ENCODE measurements around the genes KIAA0408 and TMEM244.

- PRO-cap: no peak
- RAMPAGE, long total RNA, 2 experiments: no peak in any of the 2 experiments
Observed at GRCh38 chr6:126063260-126064083, 77.1 kb downstream of the TRMT11 start.

GRCh38 chr6:127121239-127121874 lies 2.9 kb downstream of the RSPO3 start:
- PRO-cap: no peak
- RAMPAGE, long total RNA, 2 experiments: no peak in any of the 2 experiments

DNA sequence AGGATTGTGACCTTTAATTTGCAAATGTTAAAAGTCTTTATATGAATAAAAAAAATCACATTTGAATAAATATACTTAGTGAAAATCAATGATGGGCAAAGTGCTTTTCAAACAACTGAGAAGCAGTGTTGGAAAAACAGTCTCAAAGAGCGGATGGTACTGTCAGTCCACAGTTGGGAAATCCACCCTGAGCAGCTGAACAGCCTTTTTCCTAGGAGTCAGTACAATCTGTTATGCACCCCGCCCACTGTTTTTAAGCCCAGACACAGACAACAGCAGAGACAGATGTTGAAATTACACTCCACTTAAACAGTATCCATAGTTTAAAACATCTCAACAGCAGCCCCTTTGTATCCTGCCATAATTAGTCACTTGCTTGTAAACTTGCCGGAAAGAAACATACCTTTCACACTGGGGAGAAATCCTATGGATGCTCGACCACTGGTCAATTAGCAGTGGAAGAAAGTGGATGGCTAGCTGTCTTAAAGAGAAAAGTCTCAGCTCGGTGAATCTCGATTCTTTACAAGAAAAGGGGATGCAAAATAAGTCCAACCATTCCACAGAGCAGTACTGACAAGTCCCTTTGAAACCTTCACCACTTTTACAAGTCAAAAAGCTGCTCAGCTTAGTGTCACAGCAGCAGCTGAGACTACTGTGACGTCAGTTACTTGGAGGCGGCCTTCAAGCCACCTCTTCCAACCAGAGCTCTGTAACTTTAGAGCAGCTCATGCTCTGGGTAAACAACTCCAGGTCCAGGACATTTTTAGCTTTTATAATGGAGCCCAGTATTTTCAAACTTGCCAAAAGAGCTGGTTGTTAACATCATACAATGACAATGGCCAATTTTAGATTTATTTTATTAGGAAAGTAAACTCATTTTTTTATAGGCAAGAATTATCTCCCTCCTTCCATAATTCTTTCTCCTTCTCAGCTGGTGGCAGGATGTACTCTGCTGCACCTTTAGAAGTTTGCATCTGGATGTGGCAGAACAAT lies at the start of gene KIAA0408:
Gene KIAA0408 (minus strand): TSS at position 618 of the 993 bp plus-strand sequence.
- PRO-cap: no peak
- RAMPAGE, long total RNA, 2 experiments: no peak in any of the 2 experiments

GRCh38 chr6:127922054-127922405 lies 21.2 kb upstream of the THEMIS start:
- PRO-cap: no peak
- RAMPAGE, long total RNA, 2 experiments: no peak in any of the 2 experiments

- PRO-cap: no peak
- RAMPAGE, long total RNA, 2 experiments: no peak in any of the 2 experiments
Observed at GRCh38 chr6:127971783-127972610, 71.1 kb upstream of the THEMIS start.

DNA sequence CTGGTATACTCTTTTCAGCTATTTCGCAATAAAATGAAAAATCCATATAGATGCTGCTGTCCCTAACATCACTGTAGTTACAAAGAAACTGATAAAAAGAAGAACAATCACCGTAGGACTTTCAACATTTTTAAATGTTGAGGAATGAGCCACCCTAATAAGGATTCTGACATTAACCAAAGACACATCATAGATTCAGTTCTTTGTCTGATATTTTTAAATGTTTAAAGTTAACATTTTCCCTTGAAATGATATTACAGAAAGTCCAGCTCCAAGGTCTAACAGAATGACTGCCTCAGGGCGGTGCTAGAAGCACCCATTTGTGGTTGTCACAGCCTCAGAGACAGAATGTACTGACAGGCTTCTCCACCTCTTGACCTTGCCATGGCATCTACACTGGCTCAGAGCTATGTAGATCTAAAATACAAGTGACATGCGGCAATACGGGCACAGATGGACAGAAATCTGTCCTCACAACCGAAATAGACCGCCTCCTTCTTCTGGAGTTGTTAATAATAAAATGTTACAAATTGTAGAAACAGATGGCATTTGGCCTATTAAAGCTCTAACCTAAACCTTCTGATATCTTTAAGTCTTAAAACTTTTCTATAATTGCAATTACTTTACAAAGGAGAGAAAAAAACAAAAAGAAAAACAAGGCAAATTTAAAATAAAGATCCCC lies 167.2 kb upstream of the THEMIS start:
- PRO-cap: no peak
- RAMPAGE, long total RNA, 2 experiments: no peak in any of the 2 experiments

DNA sequence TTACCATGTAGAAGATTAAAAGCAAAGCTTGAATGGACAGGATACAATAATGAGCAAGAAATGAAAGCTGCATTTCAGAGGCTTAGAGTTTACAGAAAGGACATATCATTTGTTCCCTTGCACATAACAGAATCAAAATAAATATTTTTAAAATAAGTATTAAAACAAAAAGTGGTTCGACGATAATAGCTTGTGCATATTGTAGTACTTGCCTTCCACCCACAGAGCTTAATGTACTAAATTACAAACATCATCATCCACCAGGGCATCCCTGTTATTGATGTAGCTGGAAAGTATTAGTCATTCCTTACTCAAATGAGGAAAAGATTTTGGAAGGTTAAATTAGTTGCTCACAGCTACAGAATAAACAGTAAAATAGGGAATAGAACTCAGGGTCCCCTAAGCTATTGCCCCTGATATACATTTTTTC lies 150.4 kb downstream of the PTPRK start:
- PRO-cap: no peak
- RAMPAGE, long total RNA, 2 experiments: no peak in any of the 2 experiments

DNA sequence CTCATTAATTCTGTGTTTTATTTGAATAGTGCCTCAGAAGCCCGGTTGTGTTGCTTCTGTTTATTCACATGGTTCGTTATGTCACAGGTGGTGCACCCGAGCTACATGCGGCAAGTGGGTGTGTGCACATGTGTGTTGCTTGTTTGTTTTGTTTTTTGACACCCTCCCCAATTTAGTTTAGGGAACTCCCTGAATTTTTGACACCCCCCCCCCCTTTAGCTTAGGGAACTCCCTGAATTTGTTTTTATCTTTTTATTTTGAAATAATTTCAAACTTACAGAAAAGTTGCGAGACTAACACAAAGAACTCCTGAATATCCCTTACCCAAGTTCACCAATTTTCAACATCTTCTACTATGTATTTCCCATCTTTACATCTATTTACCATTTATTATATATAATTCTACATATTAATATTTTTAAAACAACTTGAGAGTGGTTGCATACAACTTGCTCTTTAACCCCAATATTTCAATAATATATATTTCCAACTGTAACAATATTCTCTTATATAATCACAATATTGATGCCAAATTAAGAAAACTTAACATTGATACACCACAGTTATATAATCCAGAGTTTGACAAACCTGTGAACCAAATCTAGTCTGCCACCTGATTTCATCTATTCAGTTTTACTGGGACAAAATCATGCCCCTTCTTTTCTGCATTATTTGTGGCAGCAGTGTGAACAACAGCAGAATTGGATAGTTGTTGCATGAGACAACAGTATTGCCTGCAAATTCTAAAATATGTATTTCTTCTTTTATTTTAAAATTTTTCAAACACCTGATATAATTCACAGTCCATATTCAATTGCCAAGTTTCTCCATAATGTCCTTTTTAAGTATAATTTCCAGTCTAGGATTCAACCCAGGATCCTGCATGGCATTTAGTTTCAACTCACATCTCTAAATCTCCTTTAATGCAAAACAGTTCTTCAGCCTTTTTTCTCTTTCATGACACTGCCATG lies 47.9 kb downstream of the PTPRK start:
- PRO-cap: no peak
- RAMPAGE, long total RNA, 2 experiments: no peak in any of the 2 experiments

DNA sequence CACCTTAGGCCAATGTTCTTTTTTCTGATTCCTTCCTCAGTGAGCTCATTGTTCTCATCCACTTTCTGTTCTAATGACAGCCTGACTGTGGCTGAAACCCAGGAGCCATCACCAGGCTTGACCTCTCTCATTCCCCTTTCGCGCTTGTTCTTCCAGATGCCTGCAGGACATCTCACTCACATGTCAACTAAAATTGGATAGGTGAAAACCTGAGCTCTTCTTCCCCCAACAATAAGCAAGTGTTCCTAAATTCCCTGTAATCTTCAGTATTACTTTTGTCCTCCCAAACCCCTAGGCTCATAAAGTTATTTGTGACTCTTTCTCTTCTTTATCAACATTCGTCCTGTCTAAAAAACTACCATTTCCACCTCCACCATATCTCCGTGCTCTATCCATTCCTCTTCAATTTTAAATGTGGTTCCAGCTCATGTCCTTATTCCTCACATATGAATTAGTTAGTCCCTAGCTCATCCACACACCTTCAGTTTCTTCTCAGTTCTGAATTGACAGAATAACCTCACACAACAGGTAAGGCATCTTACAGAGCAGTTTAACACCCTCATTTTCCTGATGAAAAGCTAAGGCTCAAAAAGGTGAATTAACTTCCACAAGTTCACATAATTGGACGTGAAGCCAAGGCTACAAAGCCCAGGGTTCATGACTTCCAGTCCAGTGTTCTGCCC lies 40.2 kb downstream of the PTPRK start:
- PRO-cap: no peak
- RAMPAGE, long total RNA, 2 experiments: start-site peak on the minus strand in 1 of 2 experiments, centred at position 179 of the sequence, 8 reads per replicate

DNA sequence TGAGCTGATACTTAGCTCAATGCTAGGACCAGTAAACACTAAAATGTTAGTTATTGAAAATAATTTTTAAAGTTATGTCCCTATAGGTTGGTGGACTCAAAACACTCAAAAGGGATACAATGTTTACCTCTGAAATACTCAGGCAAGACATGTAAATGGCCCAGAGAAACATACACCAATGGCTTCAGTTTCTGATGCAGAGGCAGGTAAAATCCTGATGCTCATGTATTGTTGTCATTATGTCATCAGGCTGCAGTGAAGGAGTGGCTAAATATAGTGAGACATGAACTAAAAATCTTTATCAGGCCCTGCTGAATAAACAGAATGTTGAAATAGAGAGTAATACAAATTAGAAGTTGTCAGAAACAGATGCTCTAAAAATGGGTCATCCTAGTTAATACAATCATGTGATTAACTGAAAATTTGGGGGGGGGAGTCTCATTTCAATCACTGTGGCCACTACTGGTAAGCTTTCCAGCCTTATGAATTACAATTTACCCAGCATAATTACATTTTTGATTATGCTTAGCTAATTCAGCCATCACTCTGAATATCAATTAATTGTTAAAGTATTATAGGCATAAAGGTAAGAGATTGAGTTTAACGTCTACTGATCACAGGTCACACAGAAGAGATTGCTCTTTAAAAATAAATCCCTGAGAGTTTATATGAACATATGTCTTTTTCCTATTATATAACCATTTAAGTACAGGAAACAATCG lies 20.3 kb downstream of the PTPRK start:
- PRO-cap: no peak
- RAMPAGE, long total RNA, 2 experiments: no peak in any of the 2 experiments

DNA sequence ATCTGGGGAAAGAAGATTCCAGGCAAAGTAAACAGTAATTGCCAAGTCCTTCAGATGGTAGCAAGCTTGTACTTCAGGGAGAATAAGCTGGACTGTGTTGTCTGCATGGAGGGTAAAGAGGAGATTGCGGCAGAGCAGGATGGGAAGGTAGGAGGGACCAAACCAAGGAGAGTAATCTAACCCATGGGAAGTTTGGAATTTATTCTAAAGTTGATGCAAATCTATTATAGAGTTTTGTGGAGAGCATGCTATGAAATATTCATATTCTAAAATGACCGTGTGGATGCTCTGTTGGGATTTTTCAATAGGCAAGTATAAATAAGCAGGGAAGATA lies 164.4 kb upstream of the LAMA2 start:
- PRO-cap: no peak
- RAMPAGE, long total RNA, 2 experiments: no peak in any of the 2 experiments

DNA sequence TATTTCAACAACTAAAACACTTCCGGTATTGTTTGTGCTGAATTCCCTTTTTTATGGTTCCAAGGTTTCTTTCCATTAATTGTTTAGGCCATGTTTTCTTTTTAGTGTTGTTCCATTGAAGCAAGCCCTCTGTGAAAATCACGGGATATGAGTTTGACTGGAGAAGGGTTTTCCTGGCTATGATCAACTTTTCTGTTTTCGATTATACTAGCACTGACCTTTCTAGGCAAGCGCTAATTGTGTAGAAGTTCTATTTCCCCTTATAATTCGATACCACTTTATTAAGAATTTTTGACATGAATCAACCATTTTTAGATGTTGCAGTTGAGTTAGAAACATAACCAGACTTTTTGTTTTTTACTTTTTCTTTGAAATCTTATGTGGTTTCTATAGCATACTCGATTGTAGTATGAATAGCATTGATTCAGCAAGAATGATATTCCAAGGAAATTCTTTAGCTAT lies 2.5 kb downstream of the LAMA2 start:
- PRO-cap: no peak
- RAMPAGE, long total RNA, 2 experiments: no peak in any of the 2 experiments

GRCh38 chr6:129172328-129173341 lies 289.7 kb downstream of the LAMA2 start:
- PRO-cap: no peak
- RAMPAGE, long total RNA, 2 experiments: no peak in any of the 2 experiments

DNA sequence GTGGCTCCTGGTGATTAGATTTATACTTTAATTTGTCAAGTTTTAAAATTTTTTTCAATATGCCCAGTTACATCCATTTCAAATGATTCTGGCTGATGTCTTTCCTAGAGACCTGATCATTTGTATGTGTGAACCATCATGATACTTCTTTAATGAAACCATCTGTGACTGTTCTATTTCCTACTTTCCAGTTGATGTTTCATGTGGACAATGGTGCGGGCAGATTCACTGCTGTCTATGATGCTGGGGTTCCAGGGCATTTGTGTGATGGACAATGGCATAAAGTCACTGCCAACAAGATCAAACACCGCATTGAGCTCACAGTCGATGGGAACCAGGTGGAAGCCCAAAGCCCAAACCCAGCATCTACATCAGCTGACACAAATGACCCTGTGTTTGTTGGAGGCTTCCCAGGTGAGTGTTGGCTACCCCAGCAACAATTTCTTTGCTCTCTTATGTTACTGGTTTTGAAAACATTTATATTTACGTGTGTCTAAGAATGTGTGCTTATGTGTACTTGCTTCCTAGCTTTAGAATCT lies 195.7 kb downstream of the ARHGAP18 start:
- PRO-cap: no peak
- RAMPAGE, long total RNA, 2 experiments: start-site peak on the plus strand in 1 of 2 experiments, centred at position 300 of the sequence, 38 reads per replicate

DNA sequence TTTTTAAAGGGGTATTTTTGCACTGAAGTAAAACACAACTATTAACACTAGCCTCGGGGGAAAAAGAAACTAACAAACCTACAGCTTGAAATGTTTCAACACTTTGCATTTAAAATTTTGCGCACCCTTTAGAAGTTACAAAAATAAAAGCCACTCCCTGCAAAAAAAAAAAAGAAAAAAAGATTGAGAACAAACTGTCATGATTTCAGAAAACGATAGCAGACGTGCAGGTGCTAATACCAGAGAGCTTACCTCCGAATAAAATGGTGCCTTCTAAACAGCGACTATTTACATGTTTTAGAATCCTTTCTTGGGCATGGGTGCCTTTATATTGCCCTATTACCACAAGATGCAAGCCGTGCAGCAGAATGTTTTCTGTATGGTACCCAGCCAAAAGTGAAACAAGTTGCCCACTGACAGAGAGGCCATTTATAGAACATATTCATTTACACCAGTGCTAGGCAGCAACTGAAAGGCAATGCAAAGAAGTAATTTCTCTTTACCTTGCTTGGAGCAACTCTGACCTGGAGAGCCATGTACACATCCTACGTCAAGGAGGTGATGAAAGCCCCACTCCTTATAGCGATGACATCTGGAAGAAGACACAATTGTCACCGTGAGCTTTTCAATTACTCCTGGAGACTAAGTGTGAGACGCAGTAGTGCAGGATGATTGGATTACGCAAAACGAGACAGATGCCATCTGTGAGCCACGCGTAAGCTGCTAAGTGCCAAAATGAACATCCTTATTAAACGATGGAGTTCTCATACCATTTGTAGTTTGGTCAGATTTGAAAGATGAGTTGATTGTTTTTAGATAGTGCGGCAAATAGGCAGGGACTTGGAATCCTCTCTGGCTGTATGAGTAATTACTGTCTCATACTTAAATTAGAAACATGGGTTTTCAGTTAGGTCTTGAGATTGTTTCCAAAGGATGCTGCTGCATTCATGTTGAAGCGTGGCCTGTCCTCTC lies at the start of gene TMEM244:
Gene TMEM244 (minus strand): TSS at position 663 of the 972 bp plus-strand sequence.
- PRO-cap: no peak
- RAMPAGE, long total RNA, 2 experiments: no peak in any of the 2 experiments

DNA sequence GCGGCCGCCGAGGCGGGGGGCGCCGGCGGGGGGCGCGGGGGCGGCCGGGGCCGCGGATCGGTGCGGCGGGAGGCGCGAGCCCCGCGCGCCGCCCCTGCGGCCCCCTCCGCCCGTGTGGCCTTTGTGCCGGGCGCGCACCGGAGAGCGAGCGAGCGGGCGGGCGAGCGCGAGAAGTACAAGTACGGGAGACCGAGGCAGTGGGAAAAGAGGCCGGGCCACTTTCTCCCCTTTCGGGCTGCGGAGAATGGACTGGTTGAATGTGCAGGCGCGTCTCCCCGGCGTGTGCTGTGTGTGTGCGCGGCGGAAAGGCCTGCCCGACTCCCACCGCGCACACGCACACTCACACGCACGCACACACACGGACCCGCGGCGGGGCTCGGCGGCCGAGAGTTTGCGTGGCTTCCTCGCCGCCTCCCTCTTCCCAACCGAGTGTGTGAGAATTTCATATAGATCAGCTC lies 933 bp downstream of the L3MBTL3 start:
- PRO-cap: bidirectional peak, plus-strand start at position 247 of the sequence, minus-strand start at position 114 of the sequence
- RAMPAGE, long total RNA, 2 experiments: no peak in any of the 2 experiments

DNA sequence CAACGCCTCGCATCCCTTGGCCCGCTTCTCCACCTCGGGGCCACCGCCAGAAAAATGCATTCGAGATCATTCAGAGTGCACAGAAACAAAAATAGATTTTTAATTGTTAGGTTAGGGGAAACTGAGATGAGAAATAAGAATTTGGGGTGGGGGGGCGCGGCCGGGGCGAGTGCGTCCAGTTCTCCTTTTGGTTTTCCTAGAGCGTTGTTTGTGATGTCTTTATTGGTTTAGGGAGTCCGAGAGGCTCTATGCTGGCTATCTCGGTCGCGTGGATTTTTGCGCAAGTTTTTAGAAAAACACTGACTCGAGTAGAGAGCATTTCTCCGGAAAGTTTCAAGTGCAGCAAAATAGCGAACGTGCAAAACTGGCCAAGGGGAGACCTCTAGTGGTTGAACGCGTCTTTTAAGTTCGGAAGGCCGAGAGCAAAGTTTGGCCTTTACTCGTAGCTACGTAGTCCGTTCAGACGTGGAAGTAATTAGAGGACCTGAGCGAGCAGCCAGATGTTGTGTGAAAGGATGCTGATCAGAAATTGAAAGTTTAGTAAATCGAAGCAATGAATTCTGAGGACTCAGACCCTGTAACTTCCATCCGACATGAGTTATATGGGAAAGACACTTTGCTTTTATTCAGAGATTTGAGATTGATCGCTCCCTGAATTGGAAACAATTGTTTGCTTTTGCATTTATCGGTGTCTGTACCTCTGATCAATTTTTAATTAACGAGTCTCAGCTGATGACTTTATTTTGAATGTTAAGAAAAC lies 2.6 kb downstream of the L3MBTL3 start:
- PRO-cap: bidirectional peak, plus-strand start at position 432 of the sequence, minus-strand start at position 339 of the sequence
- RAMPAGE, long total RNA, 2 experiments: no peak in any of the 2 experiments

GRCh38 chr6:131042765-131043027 lies 20.3 kb downstream of the EPB41L2 start:
- PRO-cap: no peak
- RAMPAGE, long total RNA, 2 experiments: no peak in any of the 2 experiments

- PRO-cap: no peak
- RAMPAGE, long total RNA, 2 experiments: no peak in any of the 2 experiments
Observed at GRCh38 chr6:131637860-131638602, 929 bp downstream of the ENPP3 start.

DNA sequence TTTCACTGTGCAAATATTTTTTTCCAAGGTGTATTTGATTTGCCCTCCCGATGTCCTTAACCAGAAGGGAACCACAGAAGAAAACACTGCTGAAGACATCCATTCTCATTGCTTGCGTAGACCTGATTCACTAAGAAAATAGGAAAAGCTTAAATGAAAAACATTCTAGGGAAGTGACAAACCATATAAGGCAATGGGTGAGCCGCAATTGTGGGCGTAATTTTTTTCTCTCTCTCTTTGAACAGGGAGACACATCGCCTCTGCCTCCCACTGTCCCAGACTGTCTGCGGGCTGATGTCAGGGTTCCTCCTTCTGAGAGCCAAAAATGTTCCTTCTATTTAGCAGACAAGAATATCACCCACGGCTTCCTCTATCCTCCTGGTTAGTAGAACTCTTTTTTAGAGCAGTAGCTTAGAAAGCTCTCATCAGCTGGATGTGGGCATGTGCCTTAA lies 22.6 kb upstream of the CTAGE9 start:
- PRO-cap: no peak
- RAMPAGE, long total RNA, 2 experiments: no peak in any of the 2 experiments

Data from body of pancreas (tissue), 2 donors.